GM12878 (cell line): ENCODE measurements around the genes HPF1 and AADAT.

- RAMPAGE, long total RNA, result start-site peak on the minus strand at chr4:169757882-169757948, 1,091 and 1,332 reads in 2 replicates
- RRBS, 2 experiments, result under 1 to 3% methylated on average over 3 to 14 of the region's 51 CpGs
CAGE:
- cytosol, long polyA minus RNA, result start-site peak on the minus strand at chr4:169757873-169757902, 87 reads
- cytosol, long polyA plus RNA, result start-site peak on the minus strand at chr4:169757880-169757950, 777 and 575 reads in 2 replicates
- long polyA plus RNA, result start-site peak on the minus strand at chr4:169757880-169757946, 288 and 665 reads in 2 replicates
- nucleolus, long total RNA, result start-site peak on the minus strand at chr4:169757894-169757965, 120 reads
- nucleus, long polyA plus RNA, result start-site peak on the minus strand at chr4:169757879-169757967, 408 and 367 reads in 2 replicates
- nucleus, long total RNA, result no peak
These were observed at the start of gene HPF1 for GRCh38 chr4:169757399-169758181. HPF1 (minus strand) TSS chr4:169757944.

DNA sequence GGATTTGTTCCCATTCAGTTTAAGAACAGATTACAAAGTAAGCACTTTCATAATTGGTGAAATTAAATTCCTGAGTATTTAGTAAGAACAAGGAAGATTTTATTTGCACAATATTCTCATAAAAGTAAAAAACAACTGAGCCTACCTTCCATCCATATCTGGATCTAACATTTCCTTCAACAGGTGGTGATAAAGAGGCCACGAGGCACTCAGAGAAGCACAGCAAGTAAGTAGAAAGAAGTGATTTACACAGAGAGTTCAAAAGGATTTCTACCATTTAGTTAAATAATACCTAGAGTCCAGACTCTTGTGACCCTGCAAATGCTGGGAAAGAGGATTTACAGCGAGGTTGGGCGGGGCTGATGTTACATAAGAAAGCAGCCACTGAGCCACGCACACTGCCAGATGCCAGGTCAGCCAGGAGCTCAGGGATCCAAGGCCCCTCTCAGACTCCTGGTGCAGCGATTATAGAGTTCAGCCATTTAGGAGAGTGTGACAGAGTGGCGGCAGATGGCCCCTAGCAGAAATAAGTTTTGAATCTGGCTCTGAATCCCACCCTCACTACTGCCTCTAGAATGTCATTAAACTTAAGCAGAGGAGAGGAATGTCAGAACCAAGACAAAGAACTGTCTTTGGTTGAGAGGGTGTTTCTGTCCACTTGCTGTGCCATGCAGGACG is 50.4 kb downstream of the MFAP3L start:
- RAMPAGE, long total RNA, result no peak
- RRBS, 2 experiments, result no CpG with 5 or more reads among the region's 7 CpGs
CAGE:
- cytosol, long polyA minus RNA, result no peak
- cytosol, long polyA plus RNA, result no peak
- long polyA plus RNA, result no peak
- nucleolus, long total RNA, result no peak
- nucleus, long polyA plus RNA, result no peak
- nucleus, long total RNA, result no peak

DNA sequence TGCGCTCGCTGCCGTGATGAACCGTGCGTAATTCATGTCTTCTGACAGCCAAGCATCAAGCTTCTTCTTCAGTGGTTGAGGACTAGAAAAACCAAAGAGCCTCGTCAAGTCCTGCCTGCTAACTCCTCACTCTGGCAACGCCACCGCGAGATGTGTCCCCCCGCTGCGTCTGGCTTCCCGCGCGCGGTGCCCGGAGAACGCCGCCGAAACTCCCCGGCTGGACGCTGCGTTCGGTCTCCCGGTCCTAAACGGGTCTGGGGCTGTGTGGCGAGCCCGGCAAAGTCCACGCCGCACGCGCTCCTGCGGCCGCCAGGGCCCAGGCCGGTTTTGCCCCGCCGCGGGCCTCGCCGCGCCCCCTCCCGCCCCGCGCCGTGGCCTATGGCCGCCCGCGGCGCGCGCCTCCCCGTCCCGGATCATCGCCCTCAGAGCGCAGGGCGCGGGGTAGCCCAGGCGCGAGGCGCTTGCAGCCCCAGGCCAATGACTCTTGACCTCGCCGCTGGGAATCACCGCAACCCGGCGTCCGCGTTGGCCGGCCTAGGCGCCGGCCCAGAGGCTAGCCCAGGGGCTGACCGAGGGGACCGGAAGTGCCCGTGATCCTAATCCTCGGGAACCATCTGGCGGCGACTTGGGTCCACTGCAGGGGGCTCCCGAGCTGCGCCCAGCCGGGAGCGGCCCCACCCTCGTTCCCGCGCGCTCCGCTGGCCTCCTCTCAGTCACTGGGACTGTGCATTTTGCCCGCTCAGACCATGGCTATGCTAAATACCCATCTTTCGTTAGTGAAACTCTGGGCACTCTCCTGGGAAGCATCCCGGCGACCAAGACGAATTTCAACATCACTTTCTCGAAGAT is at the start of gene AADAT:
AADAT (minus strand) TSS at position 302 of the 849 bp plus-strand sequence.
- RAMPAGE, long total RNA, result no peak
- RRBS, 2 experiments, result 7% methylated on average over 28 to 37 of the region's 90 CpGs
CAGE:
- cytosol, long polyA minus RNA, result no peak
- cytosol, long polyA plus RNA, result no peak
- long polyA plus RNA, result no peak
- nucleolus, long total RNA, result no peak
- nucleus, long polyA plus RNA, result no peak
- nucleus, long total RNA, result no peak

GRCh38 chr4:171676925-171677124 is 136.4 kb upstream of the GALNTL6 start:
- RAMPAGE, long total RNA, result no peak
- RRBS, 2 experiments, result no CpG with 5 or more reads among the region's 2 CpGs
CAGE:
- cytosol, long polyA minus RNA, result no peak
- cytosol, long polyA plus RNA, result no peak
- long polyA plus RNA, result no peak
- nucleolus, long total RNA, result no peak
- nucleus, long polyA plus RNA, result no peak
- nucleus, long total RNA, result no peak

GRCh38 chr4:173185705-173186344 is 17.2 kb downstream of the GALNT7 start:
- RAMPAGE, long total RNA, result no peak
- RRBS, 2 experiments, result no CpG with 5 or more reads among the region's 3 CpGs
CAGE:
- cytosol, long polyA minus RNA, result no peak
- cytosol, long polyA plus RNA, result no peak
- long polyA plus RNA, result no peak
- nucleolus, long total RNA, result no peak
- nucleus, long polyA plus RNA, result no peak
- nucleus, long total RNA, result no peak

- RAMPAGE, long total RNA, result no peak
- RRBS, 2 experiments, result no CpG with 5 or more reads among the region's 6 CpGs
CAGE:
- cytosol, long polyA minus RNA, result no peak
- cytosol, long polyA plus RNA, result no peak
- long polyA plus RNA, result no peak
- nucleolus, long total RNA, result no peak
- nucleus, long polyA plus RNA, result no peak
- nucleus, long total RNA, result no peak
These were observed 81.9 kb downstream of the HMGB2 start for GRCh38 chr4:173252054-173252771.

GRCh38 chr4:173510459-173511189 is 19.4 kb downstream of the HAND2 start:
- RAMPAGE, long total RNA, result no peak
- RRBS, 2 experiments, result no CpG with 5 or more reads among the region's 25 CpGs
CAGE:
- cytosol, long polyA minus RNA, result no peak
- cytosol, long polyA plus RNA, result no peak
- long polyA plus RNA, result no peak
- nucleolus, long total RNA, result no peak
- nucleus, long polyA plus RNA, result no peak
- nucleus, long total RNA, result no peak

GRCh38 chr4:173521451-173521802 is 8.6 kb downstream of the HAND2 start:
- RAMPAGE, long total RNA, result no peak
- RRBS, 2 experiments, result no CpG with 5 or more reads among the region's 11 CpGs
CAGE:
- cytosol, long polyA minus RNA, result no peak
- cytosol, long polyA plus RNA, result no peak
- long polyA plus RNA, result no peak
- nucleolus, long total RNA, result no peak
- nucleus, long polyA plus RNA, result no peak
- nucleus, long total RNA, result no peak

GRCh38 chr4:173533022-173533657 is 3.1 kb upstream of the HAND2 start:
- RAMPAGE, long total RNA, result no peak
- RRBS, 2 experiments, result no CpG with 5 or more reads among the region's 5 CpGs
CAGE:
- cytosol, long polyA minus RNA, result no peak
- cytosol, long polyA plus RNA, result no peak
- long polyA plus RNA, result no peak
- nucleolus, long total RNA, result no peak
- nucleus, long polyA plus RNA, result no peak
- nucleus, long total RNA, result no peak

DNA sequence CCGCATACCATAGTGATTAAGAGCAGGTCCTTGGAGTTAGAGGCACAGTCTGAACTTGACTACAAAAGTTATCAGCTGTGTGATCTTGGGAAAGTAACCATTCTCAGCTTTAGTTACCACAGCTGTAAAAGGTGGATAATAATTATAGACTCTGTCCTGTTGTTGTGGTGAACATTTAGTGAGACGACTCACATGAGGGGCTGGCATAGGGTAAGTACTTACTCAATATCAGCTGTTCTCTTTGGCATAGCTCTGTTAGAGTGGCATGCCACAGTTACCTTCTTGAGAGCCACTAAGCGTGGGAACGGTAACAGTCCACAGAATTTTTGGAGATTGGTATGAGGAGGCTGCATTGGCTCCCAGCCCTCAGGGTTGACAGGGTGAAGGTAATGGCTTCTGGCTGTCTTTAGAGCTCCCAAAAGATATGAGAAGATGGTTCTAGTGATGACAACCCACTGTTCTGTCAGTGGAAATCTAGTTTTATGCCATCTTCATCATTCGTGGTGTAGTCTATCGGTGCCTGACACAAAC is 13.3 kb upstream of the HAND2 start:
- RAMPAGE, long total RNA, result no peak
- RRBS, 2 experiments, result no CpG with 5 or more reads among the region's 6 CpGs
CAGE:
- cytosol, long polyA minus RNA, result no peak
- cytosol, long polyA plus RNA, result no peak
- long polyA plus RNA, result no peak
- nucleolus, long total RNA, result no peak
- nucleus, long polyA plus RNA, result no peak
- nucleus, long total RNA, result no peak

- RAMPAGE, long total RNA, result no peak
- RRBS, 2 experiments, result no CpG with 5 or more reads among the region's 8 CpGs
CAGE:
- cytosol, long polyA minus RNA, result no peak
- cytosol, long polyA plus RNA, result no peak
- long polyA plus RNA, result no peak
- nucleolus, long total RNA, result no peak
- nucleus, long polyA plus RNA, result no peak
- nucleus, long total RNA, result no peak
These were observed 17.8 kb upstream of the HAND2 start for GRCh38 chr4:173547798-173548161.

DNA sequence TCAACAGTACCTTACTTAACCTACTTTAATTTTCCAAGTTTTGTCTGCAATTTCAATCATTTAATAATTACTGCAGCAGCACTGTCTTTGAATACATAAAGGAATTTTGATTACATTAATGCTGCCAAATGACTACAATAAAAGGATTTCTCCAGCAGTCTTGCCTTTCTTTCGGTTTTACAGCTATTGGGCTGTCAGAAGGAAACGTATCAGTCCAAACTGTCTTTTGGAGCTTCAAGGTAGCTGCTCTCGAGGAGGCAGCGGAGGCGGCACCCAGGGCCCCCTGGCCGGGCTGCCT is 752 bp downstream of the HPGD start:
- RAMPAGE, long total RNA, result no peak
- RRBS, 2 experiments, result no CpG with 5 or more reads among the region's 6 CpGs
CAGE:
- cytosol, long polyA minus RNA, result no peak
- cytosol, long polyA plus RNA, result no peak
- long polyA plus RNA, result no peak
- nucleolus, long total RNA, result no peak
- nucleus, long polyA plus RNA, result no peak
- nucleus, long total RNA, result no peak

- RAMPAGE, long total RNA, result no peak
- RRBS, 2 experiments, result no CpG with 5 or more reads among the region's 4 CpGs
CAGE:
- cytosol, long polyA minus RNA, result no peak
- cytosol, long polyA plus RNA, result no peak
- long polyA plus RNA, result no peak
- nucleolus, long total RNA, result no peak
- nucleus, long polyA plus RNA, result no peak
- nucleus, long total RNA, result no peak
These were observed 4.2 kb upstream of the HPGD start for GRCh38 chr4:174526480-174526915.

GRCh38 chr4:174534377-174535326 is 12.4 kb upstream of the HPGD start:
- RAMPAGE, long total RNA, result no peak
- RRBS, 2 experiments, result no CpG with 5 or more reads among the region's 5 CpGs
CAGE:
- cytosol, long polyA minus RNA, result no peak
- cytosol, long polyA plus RNA, result no peak
- long polyA plus RNA, result no peak
- nucleolus, long total RNA, result no peak
- nucleus, long polyA plus RNA, result no peak
- nucleus, long total RNA, result no peak

- RAMPAGE, long total RNA, result no peak
- RRBS, 2 experiments, result no CpG with 5 or more reads among the region's 6 CpGs
CAGE:
- cytosol, long polyA minus RNA, result no peak
- cytosol, long polyA plus RNA, result no peak
- long polyA plus RNA, result no peak
- nucleolus, long total RNA, result no peak
- nucleus, long polyA plus RNA, result no peak
- nucleus, long total RNA, result no peak
These were observed 34.2 kb upstream of the SPATA4 start for GRCh38 chr4:176229414-176230218.

- RAMPAGE, long total RNA, result no peak
- RRBS, 2 experiments, result no CpG with 5 or more reads among the region's 3 CpGs
CAGE:
- cytosol, long polyA minus RNA, result start-site peak on the plus strand at chr4:176328924-176329052, 111 reads
- cytosol, long polyA plus RNA, result no peak
- long polyA plus RNA, result no peak
- nucleolus, long total RNA, result no peak
- nucleus, long polyA plus RNA, result no peak
- nucleus, long total RNA, result no peak
These were observed 8.9 kb downstream of the SPCS3 start for GRCh38 chr4:176328620-176329149.

DNA sequence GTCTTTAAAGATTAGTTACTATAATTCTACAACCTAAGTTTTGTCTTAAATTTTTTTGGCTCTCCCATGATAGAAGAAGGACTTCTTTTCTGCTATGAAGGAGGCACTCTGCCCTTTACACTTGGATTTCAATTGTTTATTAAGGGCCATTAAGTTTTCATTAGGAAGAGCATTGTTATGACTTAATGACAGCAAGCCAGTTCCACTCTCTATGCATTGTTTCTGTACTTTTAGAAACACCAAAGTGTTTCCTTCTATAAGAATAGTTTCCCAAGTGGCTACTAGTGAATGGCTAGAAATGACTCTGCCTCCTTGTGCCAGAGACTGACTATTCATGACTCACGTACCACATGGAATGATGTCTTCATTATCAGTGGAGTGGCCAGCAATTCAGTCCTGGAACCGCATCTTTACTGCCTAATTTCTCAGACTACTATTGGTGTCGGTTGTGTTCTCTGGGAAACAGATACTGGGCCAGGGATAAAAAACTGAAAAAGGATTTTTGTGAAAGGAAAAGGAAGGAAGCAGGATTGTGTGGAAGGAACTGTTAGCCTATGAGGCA is 218.4 kb downstream of the SPCS3 start:
- RAMPAGE, long total RNA, result no peak
- RRBS, 2 experiments, result no CpG with 5 or more reads among the region's 3 CpGs
CAGE:
- cytosol, long polyA minus RNA, result no peak
- cytosol, long polyA plus RNA, result no peak
- long polyA plus RNA, result no peak
- nucleolus, long total RNA, result no peak
- nucleus, long polyA plus RNA, result no peak
- nucleus, long total RNA, result no peak

DNA sequence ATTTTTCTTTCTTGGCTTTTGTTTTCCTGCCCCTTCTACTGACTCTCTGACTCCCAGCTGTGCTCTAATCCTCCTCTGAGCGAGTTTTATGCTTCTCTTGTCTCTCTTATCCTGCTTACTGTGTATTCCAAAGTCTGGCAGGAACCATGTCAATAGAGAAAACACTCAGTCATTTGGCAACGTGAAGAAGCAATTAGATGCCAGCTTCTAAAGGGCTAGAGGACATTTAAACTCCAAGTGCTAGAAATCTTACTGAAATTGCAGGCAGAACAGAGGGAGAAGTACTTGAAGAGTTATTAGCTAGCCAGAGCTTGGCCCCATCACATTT is 984.6 kb upstream of the TENM3 start:
- RAMPAGE, long total RNA, result no peak
- RRBS, 2 experiments, result no CpG with 5 or more reads among the region's 2 CpGs
CAGE:
- cytosol, long polyA minus RNA, result no peak
- cytosol, long polyA plus RNA, result no peak
- long polyA plus RNA, result no peak
- nucleolus, long total RNA, result no peak
- nucleus, long polyA plus RNA, result no peak
- nucleus, long total RNA, result no peak

- RAMPAGE, long total RNA, result no peak
- RRBS, 2 experiments, result no CpG with 5 or more reads among the region's 8 CpGs
CAGE:
- cytosol, long polyA minus RNA, result no peak
- cytosol, long polyA plus RNA, result no peak
- long polyA plus RNA, result no peak
- nucleolus, long total RNA, result no peak
- nucleus, long polyA plus RNA, result no peak
- nucleus, long total RNA, result no peak
These were observed 310 bp upstream of the TENM3 start for GRCh38 chr4:182242906-182243278.

- RAMPAGE, long total RNA, result no peak
- RRBS, 2 experiments, result no CpG with 5 or more reads among the region's 3 CpGs
CAGE:
- cytosol, long polyA minus RNA, result no peak
- cytosol, long polyA plus RNA, result no peak
- long polyA plus RNA, result no peak
- nucleolus, long total RNA, result no peak
- nucleus, long polyA plus RNA, result no peak
- nucleus, long total RNA, result no peak
These were observed 323.5 kb downstream of the DCTD start for GRCh38 chr4:182593677-182594171.